REH cell (cell line): ENCODE results near the genes ZNF182 and PRAF2.

DNA sequence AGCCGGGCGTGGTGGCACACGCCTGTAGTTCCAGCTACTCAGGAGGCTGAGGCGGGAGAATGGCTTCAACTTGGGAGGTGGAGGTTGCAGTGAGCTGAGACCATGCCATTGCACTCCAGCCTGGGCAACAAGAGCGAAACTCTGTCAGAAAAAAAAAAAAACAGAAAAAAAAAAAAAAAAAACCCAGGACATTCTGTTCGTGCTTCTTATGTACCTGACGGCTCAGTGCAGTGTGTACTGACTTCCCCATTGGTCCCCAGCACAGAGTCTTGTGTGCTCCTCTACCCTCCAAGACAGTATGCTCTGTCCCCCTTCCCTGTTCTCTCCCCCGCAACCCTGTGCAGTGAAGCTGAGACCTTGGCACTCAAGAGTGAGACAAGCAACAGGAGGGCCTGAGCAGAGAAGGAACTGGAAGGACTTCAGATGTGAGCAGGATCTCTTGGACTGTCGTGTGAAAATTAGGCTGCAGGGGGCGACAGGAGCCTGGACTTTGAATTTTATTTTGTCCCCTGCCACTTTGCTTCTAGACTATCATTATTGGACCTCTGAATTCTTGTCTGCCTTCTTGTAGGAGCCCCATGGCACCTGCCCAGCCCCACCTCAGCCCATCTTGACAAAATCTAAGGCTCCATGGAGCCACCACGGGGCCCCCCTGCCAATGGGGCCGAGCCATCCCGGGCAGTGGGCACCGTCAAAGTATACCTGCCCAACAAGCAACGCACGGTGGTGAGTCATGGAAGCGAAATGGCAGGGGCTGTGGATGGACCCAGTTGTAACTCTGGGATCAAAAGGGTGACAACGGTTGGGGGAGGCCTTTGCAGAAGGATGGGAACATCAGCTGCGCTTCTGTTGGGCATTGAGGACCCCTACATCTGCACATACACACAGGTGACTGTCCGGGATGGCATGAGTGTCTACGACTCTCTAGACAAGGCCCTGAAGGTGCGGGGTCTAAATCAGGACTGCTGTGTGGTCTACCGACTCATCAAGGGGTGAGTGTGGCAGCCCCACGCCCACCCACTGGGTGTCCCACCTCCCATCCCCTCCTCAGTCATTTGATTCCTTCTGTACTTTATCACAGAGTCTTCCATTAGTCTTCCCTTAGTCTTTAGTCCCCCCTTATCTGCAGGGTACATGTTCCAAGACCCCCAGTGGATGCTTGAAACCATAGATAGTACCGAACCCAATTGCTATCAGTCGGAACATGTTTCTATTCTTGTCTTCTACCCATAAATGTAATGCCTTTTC is 1.8 kb downstream of the ARAF start:
- PRO-cap: no peak

DNA sequence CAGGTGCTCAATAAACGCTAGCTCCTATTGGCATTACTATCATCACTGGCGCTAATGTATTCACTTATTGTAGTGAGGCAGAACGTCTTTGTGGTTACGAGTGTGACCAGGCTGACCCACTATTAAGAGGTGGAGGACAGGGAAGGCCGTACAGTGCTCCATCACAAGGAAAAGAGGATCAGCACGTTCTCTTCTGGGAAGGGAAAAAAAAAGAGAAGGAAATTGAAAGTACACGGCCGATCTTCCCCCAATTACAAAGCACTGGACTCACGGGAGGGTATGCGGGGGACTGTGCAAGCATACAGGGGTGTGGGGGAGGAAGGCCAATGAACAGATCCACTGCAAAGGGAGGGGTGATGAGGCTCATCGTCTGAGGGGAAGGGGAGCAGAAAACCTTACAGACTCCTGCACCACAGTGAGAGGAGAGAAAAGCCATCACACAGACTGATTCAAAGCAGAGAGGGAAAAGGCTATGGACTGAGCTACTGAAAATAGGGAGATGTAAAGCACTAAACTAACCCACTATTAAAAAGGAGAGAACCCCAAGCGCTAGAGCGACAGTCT is 1.1 kb downstream of the ELK1 start:
- PRO-cap: no peak

- PRO-cap: no peak
Measured at GRCh38 chrX:47862644-47863105, 26.0 kb downstream of the ZNF81 start.

- PRO-cap: unidirectional peak, plus-strand start at chrX:48003529; bidirectional peak, plus-strand start at chrX:48004147, minus-strand start at chrX:48004036
Measured at GRCh38 chrX:48003210-48004519, at the start of gene ZNF182. ZNF182 (minus strand) TSS chrX:48003989.

- PRO-cap: no peak
Measured at GRCh38 chrX:48482146-48482940, 6.3 kb downstream of the FTSJ1 start.

DNA sequence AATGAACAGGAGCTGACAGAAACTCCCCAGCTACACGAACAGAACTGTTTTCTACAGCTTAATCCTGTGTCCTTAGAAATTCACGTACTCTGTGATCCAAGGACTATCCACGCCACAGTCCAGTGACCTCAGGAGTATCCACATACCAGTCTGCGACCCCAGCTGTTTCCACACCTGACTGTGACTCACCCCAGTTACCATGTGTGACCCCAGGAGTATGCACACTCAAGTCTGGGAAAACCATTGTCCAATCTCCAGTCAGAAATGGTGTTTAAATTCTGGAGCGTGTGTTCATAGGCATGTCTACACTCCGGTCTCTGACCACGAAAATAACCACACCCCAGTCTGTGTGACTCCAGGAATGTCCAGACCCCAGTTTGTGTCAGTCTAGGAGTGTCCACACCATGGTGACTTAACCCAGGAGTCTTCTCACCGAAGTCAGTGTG is 11.2 kb downstream of the FTSJ1 start:
- PRO-cap: no peak

DNA sequence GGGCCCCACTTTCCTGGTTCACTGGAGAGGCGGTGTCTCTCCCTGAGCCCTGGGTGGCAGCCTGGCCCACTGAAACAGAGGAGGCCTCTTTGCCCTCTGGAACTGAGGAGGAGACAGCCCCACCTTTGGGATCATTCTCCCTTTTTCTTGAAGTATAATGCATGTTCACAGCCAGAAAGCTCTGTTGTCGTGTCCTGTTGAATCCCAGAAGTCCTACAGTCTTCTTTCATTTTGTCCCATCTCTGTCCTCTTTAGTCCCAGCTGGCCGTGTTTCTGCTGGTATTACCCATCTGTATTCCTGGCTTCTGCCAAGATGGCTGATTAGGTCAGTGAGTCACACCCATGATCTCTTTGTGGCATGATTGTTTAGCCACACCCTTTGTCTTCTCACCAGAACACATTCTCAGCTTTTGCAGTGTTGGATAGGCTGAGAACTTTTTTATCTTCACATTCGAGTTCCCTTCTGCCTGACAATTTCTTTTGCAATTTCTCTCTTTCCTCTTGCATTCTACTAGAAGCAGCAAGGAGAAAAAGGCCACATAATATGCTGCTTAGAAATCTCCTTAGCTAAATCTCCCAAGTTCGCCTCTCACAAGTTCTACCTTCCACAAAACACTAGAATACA is 7.9 kb upstream of the TBC1D25 start:
- PRO-cap: no peak

- PRO-cap: no peak
Measured at GRCh38 chrX:48695324-48695861, 1.1 kb upstream of the SUV39H1 start.

DNA sequence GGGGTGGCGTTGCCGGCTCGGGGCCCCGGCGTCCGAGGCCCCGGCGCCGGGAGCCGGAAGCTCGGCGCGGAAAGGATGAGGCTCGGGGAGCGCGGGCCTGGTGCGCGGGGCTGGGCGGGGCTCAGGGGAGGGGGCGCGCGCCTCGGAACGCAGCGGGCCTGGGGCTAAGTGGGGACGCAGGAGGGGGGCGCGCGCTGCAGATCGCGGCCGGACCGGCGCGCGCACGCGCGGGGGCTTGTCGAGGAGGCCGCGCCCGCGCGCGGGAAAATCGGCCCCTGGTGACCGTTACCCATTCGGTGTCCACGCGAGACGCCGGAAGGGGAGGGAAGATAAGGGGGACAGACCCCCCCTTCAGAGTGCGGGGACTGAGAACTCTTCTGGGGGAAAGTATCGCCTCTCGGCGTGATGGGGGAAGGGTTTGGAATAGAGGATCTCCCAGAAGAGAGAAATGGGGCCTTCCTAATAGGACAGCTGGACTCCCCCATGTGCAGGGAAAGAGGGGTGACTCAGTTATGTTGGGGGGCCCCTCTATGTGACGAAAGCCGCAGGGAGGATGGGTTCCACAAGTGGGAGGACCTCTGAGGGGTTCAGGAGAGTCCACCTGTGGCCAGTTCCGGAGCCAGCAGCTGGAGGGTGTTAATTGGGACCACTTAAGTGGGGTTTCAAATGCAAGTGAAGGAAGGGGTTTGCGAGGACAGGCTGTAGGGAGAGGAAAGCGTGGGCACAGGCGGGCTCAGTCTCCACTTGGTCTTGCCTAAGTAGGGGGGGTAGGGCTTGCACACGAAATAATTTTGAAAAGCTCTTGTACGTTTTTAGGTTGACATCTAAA is 538 bp downstream of the SUV39H1 start:
- PRO-cap: bidirectional peak, plus-strand start at position 390 of the sequence, minus-strand start at position 304 of the sequence

GRCh38 chrX:48903668-48904514 is 6.2 kb downstream of the PQBP1 start:
- PRO-cap: no peak

- PRO-cap: no peak
Measured at GRCh38 chrX:48990833-48991234, 11.2 kb downstream of the GRIPAP1 start.

DNA sequence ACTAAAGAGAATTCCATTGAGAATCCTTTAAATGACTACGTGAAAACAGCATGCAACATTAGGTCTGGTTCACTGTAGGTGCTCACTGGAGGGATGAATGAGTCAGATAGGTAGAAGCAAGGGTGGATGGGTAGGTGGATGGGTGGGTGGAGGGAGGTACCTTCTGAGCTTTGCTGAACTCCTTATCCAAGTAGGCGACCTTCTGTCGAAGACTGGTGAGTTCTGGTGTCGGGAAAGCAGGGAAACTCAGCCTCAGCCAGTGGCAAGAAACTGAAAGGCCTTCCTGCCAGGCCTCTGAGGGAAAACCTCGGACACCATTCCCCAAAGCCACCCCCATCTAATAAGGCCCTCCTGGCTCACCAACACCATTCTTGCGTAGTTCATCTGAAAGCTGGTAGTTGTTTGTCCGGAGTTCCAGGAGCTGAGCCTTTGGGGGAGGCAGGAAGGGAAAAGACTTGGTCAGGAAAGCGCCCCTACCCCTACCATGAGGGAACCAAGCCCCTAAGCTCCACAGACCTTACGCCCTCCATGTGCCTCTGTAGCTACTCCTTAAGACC is 2.9 kb downstream of the GRIPAP1 start:
- PRO-cap: no peak

- PRO-cap: bidirectional peak, plus-strand start at chrX:49074183, minus-strand start at chrX:49074002
Measured at GRCh38 chrX:49073394-49074524, at the start of gene PRAF2. PRAF2 (minus strand) TSS chrX:49074002.

DNA sequence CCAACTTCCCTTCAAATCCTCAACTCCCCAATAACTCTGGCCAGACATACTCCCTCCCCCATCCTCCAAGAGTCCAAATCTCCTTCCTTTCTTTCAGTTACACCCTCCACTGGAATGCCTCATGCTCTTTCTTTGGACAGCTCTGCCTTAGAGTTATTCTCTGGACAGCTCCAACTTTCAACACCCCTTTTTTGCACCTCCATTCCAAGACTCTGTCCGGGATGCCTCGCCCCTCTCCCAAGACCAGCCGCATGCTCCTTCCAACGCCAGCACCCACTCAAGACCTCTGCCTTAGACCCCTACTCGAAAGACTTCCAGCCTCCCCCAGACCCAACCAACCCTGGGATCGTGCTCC is 298 bp downstream of the WDR45 start:
- PRO-cap: no peak

DNA sequence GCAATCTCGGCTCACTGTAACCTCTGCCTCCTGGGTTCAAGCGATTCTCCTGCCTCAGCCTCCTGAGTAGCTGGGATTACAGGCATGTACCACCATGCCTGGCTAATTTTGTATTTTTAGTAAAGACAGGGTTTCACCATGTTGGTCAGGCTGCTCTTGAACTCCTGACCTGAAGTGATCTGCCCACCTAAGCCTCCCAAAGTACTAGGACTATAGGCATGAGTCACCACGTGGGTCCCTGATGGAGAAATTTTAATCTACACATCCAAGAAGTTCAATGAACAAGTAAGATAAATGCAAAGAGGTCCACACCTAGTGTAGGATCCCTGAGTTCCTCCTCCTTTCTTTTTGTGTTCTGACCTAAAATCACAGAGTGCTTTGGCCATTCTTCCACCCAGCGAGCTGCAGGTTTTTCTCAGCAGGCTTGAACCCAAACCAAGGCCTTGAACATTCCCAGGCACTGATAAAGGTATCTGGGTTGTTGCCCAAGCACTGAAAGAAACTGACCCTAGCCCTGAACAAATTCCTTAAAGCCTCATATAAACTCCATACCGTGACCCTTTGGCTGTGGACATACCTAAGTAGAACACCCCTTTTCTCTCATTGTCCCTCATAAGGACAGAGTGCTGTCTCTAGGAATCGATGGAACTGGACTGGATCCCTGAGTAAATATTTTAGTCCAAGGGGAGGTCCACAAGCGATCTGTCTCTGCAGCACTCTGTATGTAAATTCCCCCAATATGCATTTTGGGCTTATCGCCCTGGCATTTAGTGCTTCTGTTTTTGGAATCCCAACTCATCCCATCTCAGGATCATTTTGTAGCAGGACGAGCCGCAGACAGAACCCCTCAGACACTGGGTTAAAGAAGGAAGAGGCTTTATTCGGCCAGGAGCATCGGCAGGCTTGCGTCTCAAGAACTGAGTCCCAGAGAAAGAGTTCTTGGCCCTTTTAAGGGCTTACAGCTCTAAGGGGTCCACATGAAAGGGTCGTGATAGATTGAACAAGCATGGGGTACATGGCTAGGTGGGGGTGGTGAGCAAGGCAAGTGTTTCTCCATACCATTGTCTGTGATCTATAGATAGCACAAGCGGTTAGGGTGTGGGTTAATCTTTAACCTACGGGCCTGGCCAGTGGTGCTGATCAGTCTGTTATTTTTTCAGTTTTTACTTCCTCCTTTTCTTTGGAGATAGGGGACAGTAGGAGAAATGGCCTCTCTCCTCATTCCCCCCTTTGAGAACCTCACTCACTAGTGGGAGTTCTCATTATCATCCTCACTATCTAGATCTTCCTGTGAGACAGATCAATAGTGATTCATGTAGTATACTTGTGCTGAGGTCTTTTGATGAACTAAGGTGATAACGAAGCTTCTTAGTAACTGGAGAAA is 15.7 kb upstream of the GPKOW start:
- PRO-cap: no peak

DNA sequence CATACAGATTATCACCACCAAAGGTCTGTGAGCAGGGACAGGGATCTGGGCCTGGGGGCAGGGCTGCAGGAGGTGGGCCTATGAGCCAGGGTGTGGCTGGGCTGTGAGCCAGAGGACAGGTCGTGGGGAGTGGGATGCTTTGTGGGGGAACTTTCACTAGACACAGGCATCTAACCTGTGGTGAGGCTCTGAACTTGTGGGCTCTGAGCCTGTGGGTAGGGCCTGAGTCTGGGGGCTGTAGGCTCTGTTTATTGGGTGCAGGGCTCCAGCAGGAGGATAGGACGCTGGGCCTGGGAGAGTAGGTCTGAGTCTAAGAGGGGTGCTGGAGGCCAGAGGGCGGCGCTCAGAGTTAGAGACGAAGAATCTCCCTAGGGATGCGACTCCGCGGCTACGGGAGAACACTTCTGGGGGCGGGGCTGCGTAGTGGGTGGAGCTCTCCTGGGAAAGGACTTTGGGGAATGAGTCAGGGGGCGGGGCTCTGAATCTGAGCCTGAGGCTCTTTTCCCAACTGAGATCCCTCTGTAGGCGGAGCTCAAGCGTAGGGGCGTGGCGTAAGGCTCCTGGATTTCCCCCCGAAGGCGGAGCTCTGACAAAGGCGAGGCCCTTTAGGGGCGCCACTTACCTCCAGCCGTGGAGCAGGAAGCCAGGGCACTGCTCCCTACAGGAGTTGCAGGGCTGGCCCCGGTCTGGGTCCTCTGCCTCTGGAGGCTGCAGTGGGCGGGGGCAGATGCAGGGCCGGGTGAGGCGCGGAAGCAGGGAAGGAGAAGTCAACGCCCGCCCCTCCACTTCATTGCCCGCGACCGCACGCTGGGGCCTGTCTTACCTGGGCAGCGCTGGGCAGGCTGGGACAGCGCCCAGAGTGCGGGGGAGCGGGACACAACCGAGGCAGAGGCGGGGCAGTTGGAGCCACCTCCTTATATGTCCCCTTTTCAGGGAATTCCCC is 1.9 kb downstream of the PRICKLE3 start:
- PRO-cap: no peak

DNA sequence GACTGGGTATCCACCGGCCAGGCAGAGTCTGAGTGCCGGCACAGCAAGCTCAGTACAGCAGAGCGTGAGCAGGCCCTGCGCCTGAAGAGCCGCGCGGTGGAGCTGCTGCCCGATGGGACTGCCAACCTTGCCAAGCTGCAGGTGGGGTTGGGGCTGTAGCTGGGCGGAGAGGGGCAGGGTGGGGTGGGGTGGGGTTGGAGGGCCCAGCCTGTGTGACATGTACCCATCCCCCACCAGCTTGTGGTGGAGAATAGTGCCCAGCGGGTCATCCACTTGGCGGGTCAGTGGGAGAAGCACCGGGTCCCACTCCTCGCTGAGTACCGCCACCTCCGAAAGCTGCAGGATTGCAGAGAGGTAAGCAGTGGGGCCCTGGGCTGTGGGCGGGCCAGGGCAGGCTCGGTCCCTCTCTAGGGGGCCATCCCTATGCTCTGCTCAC is 12.9 kb downstream of the CCDC22 start:
- PRO-cap: no peak

DNA sequence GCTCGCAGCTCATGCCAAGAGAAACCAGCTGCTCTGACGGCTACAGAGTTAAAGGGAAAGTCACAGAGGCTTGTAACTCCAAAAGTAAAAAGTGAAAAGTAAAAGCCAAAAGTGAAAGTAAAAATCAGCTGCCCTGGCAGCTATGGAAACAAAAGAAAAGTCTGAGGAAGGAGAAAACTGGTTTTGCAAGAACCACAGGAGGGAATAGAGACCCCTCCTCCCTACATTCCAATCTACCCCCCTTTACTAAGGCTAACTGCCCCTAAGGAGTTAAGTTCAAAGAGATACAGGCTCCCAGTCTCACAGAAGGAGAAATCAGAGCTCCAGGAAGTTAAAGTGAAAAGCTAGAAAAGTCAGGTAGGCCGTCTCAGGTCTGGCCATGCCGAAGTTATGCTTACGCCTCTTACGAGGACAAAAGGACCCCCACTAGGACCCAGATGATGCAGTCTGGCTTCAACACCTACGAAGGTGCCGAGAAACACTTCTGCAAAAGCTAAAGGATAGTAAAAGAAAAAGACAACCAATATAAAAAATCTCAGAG is 6.1 kb downstream of the GAGE10 start:
- PRO-cap: bidirectional peak, plus-strand start at position 156 of the sequence, minus-strand start at position 74 of the sequence

DNA sequence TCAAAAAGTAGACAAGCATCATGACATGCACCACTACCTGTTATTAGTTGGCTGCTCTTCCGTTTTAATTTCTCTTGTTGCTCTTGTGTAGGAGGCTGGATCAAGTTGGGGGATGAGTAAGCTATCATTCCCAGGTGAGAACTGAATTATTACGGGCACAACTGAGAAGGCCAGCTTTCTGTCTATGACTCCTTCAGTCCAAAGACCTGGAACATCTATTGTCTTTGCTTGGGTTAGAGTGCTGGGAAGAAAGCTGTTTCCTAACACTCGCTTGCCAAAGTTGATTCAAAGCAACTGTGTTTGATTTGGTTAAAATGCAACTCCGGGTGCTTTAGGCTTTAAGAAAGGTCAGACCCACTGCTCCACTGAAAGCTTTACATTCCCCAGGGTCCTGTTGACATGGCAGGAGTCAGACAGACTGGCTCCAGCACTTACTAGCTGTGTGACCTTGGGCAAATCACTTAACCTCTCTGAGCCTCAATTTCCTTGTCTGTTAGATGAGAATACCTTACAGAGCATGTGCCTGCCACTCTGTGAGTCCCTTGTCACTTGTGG is 39.1 kb downstream of the DGKK start:
- PRO-cap: no peak

- PRO-cap: no peak
Measured at GRCh38 chrX:50770425-50770874, 43.5 kb downstream of the SHROOM4 start.